ENCODE data around the genes AGBL5, TCF23 and TRIM54.

GRCh38 chr2:26720220-26720981, 27.9 kb downstream of the KCNK3 start:
- PRO-cap: no peak
- RAMPAGE, long total RNA, 3 experiments: no peak in any of the 3 experiments

DNA sequence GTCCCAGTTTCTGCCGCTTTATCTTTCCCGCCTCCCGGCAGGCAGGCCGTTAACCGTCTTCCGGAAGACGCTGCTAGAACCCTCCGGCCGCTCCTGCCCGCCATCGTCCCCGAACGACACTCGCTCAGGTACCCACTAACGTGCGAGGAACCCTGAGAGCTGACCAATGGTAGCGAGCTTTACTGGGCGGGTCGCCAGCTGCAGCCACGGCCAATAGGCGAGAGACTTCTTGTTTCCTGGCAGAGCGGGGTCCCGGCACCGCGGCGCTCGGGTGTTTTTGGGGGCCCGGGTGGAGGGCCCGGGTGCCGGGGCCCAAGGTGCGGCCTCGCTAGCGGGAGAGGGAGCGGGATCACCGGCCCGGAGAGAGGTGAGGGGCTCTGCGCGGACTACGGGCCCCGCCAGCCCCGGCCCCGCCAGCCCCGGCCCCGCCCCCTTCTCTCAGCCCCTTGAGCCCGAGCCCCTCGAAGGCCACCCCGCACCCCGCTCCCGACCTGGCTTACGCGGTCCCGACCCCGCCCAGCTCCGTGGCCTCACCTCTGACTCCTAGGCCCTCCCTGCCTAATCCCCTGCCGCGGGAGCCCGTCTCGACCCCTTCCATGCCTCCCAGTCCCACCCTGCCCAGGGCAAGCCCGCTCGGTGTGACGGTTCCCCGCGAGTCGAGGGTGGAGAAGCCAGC, at the start of gene AGBL5:
AGBL5 (plus strand) TSS at position 242 of the 676 bp plus-strand sequence.
- PRO-cap: bidirectional peak, plus-strand start at position 242 of the sequence, minus-strand start at position 122 of the sequence
- RAMPAGE, long total RNA, 3 experiments: start-site peak on the plus strand in 3 of 3 experiments, centred at positions 222 to 260 of the sequence, 37 to 61 reads per replicate

DNA sequence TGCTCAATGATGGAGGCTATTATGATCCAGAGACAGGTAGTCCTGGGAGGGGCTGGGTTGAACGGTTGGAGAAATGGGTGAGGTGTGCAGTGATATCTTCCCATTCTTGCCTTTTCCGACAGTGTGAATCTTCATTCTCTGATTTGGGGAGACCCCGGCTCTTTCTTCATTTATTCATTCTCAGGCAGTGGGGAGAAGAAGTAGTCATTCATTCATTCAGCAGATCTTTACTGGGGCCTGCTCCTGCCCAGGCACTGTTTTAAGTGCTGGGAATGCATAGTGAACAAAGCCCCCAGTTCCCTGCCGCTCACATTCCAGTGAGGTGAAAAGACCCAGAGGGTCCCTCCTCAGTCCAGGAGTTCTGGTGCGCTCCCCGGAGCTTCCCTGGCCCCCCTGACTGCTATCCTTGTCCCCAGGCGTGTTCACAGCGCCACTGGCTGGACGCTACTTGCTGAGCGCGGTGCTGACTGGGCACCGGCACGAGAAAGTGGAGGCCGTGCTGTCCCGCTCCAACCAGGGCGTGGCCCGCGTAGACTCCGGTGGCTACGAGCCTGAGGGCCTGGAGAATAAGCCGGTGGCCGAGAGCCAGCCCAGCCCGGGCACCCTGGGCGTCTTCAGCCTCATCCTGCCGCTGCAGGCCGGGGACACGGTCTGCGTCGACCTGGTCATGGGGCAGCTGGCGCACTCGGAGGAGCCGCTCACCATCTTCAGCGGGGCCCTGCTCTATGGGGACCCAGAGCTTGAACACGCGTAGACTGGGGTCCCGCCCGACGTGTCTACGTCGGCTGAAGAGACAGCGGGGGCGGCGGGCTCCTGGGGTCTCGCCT, 1.1 kb upstream of the KHK start:
- PRO-cap: unidirectional peak, plus-strand start at position 451 of the sequence; unidirectional peak, plus-strand start at position 539 of the sequence; unidirectional peak, plus-strand start at position 631 of the sequence
- RAMPAGE, long total RNA, 3 experiments: no peak in any of the 3 experiments

- PRO-cap: no peak
- RAMPAGE, long total RNA, 3 experiments: no peak in any of the 3 experiments
Observed at GRCh38 chr2:27088565-27088969, 2.0 kb downstream of the KHK start.

GRCh38 chr2:27096985-27097532, 10.5 kb downstream of the KHK start:
- PRO-cap: no peak
- RAMPAGE, long total RNA, 3 experiments: no peak in any of the 3 experiments

- PRO-cap: no peak
- RAMPAGE, long total RNA, 3 experiments: no peak in any of the 3 experiments
Observed at GRCh38 chr2:27148574-27149393, at the start of gene TCF23. TCF23 (plus strand) TSS chr2:27149004.

GRCh38 chr2:27149812-27150599, 1.2 kb downstream of the TCF23 start:
- PRO-cap: no peak
- RAMPAGE, long total RNA, 3 experiments: no peak in any of the 3 experiments

DNA sequence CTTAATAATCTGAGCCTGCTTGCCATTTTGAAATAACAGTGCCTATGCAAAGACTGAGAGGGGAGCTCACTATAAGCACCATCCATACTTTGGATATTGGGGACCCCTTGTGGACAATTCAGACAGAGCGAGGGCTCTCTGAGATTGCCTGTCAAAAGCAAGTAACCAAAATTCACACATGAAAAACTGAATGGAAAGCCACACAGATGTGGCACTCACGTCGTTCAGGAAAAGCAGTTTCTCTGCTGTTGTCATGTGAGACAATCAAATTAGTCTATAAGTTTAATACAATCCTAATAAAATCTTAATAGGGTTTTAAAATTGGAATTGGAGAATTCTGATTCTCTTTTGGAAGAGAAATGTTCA, 20.2 kb upstream of the ATRAID start:
- PRO-cap: no peak
- RAMPAGE, long total RNA, 3 experiments: no peak in any of the 3 experiments

GRCh38 chr2:27281816-27282731, at the start of gene TRIM54:
TRIM54 (plus strand) TSS chr2:27282429.
- PRO-cap: bidirectional peak, plus-strand start at chr2:27281994, minus-strand start at chr2:27281988; bidirectional peak, plus-strand start at chr2:27282403, minus-strand start at chr2:27282237; unidirectional peak, plus-strand start at chr2:27282648
- RAMPAGE, long total RNA, 3 experiments: start-site peak on the plus strand in 3 of 3 experiments, at chr2:27282422-27282655 at its widest, 441 to 2,085 reads per replicate

DNA sequence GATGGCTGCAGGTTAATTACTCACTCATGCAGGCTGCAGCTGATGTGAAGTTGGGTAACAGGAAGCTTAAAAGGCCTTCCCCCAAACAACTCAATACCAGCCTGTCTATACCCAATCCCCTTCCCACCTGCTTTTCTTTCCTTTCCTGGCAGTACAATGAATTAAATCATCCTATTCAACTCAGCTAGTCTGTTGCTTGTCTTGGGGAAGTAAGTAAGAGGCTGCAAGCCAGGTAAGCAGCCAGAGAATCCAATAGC, 1.4 kb downstream of the FNDC4 start:
- PRO-cap: no peak
- RAMPAGE, long total RNA, 3 experiments: no peak in any of the 3 experiments

DNA sequence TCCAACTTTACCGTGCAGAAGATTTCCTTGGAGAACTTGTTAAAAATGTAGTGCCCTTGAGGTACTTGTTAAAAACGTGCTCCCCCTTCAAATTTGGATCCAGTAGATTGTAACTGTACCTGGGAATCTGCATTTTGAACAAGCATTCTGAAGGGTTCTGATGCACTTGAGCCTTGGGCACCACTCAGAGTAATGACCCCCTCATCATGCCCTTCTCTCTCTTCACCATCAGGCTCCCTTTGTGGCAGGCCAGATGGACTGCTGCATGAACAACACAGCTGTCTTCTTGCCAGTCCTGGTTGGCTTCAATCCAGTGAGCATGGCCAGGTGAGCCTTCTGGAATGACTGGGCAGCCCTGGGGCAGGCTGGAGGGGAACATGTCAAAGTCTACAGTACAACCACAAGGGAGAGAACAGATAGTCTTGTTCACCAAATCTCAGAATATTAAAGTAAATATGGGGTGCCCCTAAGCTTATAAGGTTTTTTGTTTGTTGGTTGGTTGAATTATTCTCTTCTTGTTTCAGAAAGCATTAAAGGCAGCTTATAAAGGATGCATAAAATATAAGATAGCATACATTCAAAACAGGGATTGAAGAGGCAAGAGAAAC, 4.4 kb downstream of the GCKR start:
- PRO-cap: no peak
- RAMPAGE, long total RNA, 3 experiments: no peak in any of the 3 experiments

- PRO-cap: unidirectional peak, minus-strand start at chr2:27725493
- RAMPAGE, long total RNA, 3 experiments: no peak in any of the 3 experiments
Observed at GRCh38 chr2:27725180-27726005, 46.1 kb upstream of the MRPL33 start.

- PRO-cap: no peak
- RAMPAGE, long total RNA, 3 experiments: no peak in any of the 3 experiments
Observed at GRCh38 chr2:27737233-27738211, 34.0 kb upstream of the MRPL33 start.

DNA sequence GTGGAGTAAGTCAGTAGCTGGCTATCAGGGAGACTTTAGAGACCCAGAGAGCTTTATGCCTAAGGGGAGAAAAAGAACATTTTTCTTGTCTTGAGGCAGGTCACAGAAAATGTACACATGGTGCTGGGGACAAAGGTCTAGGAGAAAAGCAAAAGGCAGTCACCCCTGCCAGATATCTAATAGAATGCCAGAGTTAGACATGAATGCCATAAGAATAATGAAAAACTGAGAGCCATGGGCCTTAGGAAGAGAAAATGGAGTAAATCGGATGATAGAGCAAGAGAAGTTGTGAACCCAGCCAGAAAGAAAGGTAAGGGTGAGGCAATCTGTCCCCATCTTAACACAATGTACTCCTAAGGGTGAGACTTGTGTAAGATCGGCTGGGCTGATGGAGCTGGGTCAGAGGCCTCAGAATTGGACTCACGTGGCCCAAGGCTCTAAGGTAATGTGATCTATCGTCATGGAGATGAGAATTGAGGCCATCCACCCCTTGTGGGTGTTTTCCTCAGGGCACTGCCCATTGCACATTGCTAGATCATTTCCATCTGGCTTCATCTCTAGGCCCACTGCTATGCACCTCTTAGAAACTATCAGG, 229.2 kb upstream of the FOSL2 start:
- PRO-cap: bidirectional peak, plus-strand start at position 535 of the sequence, minus-strand start at position 288 of the sequence
- RAMPAGE, long total RNA, 3 experiments: no peak in any of the 3 experiments

DNA sequence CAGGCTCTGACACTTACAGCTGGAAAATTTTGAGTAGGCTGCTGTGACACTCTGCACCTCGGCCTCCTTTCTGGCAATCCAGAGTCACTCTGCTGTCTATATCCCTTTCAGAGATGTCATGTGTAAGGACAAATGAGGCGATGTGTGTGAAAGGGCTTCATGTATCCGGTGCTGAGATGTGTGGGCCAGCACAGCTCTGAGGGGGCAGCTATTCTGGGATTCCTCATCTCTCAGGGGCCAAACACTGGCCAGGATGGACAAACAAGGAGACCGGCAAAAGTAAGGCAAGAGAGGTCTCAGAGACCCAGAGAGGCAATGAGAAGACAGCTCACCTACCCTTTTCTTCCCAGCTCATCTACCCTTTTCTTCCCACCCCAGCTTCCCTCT, 3.5 kb upstream of the FOSL2 start:
- PRO-cap: bidirectional peak, plus-strand start at position 131 of the sequence, minus-strand start at position 72 of the sequence
- RAMPAGE, long total RNA, 3 experiments: no peak in any of the 3 experiments

GRCh38 chr2:28389619-28389964, 3.1 kb upstream of the FOSL2 start:
- PRO-cap: no peak
- RAMPAGE, long total RNA, 3 experiments: no peak in any of the 3 experiments

DNA sequence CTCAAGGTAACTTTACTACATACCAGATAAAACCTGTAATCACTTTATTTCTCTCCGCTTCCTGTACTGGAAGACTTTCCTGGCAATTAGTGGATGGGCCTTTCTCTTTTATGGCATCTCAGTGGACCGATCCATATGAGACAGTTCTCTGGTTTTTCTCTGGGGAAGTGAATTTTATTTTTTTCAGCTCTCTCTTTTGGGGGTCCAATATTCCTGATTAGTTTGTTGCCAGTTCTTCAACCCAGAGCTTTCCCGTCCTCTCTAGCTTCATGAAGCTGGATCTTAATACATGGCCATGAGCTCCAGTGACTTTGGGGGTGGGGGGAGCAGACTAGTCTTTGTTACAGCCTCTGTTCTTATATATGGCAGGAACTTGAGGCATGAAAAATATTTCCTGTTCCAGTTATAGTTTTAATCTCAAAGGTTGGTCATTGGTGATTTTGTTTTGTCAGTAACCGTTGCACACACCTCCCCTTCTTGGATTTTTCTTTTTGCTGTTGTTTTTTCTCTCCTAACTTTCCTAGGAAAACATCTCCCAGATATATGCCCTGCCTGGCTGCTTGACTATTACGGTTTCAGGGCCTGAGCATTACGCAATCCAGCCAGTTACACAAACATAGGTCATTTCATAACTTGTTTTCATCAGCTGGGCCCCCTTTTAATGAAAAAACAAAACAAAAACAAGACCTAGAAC, 3.5 kb downstream of the FOSL2 start:
- PRO-cap: unidirectional peak, minus-strand start at position 577 of the sequence
- RAMPAGE, long total RNA, 3 experiments: start-site peak on the minus strand in 1 of 3 experiments, centred at position 527 of the sequence, 6 reads per replicate

DNA sequence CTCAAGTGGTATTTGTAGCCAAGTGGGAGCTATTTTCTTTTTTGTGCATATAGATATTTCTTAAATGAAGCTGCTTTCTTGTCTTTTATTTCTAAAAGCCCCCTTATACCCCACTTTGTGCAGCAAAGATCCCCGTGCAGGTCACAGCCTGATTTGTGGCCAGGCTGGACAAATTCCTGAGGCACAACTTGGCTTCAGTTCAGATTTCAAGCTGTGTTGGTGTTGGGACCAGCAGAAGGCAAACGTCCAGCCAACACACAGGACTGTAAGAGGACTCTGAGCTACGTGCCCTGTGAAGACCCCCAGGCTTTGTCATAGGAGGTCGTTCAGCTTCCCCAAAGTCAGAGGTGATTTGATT, 21.9 kb downstream of the FOSL2 start:
- PRO-cap: no peak
- RAMPAGE, long total RNA, 3 experiments: start-site peak on the plus strand in 1 of 3 experiments, centred at position 196 of the sequence, 123 reads per replicate

GRCh38 chr2:28435570-28436407, 43.1 kb downstream of the FOSL2 start:
- PRO-cap: no peak
- RAMPAGE, long total RNA, 3 experiments: no peak in any of the 3 experiments

GRCh38 chr2:28488323-28488789, 7.5 kb upstream of the PLB1 start:
- PRO-cap: no peak
- RAMPAGE, long total RNA, 3 experiments: no peak in any of the 3 experiments